Measurements from ENCODE around the gene KERA.

GRCh38 chr12:88419051-88419415 lies 161.2 kb downstream of the KITLG start:
- PRO-cap = no peak

GRCh38 chr12:89140513-89141018 lies 211.7 kb downstream of the DUSP6 start:
- PRO-cap = no peak

DNA sequence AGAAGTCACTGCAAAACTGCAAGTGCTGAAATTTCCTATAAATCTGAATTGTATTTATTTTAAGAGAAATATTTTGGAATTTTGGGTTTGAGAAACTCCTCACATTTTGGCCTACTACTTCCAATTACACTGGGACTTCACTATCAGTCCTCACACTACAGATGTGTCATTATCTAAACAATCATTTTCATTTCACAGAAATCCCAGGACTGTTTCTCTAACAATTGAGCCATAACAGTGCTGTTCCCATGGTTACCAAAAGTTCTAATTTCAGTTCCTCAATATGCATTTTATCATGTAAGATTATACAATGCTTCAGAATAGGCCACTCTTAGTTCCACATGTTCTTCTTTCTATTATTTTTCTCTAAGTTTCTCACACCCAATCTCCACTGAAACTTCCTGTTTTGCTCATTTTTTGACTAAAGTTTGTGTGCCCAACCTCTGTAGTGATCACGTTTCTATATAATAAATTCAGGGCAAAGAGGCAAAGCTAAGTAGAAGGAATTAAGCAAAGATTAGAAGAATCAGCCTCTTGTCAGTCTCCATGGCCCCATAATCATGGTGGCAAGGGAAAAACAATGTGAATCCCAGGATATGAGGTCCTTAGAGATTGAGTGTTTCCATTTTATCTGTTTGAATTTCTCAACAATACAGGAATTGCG lies 185.8 kb downstream of the DUSP6 start:
- PRO-cap = no peak

DNA sequence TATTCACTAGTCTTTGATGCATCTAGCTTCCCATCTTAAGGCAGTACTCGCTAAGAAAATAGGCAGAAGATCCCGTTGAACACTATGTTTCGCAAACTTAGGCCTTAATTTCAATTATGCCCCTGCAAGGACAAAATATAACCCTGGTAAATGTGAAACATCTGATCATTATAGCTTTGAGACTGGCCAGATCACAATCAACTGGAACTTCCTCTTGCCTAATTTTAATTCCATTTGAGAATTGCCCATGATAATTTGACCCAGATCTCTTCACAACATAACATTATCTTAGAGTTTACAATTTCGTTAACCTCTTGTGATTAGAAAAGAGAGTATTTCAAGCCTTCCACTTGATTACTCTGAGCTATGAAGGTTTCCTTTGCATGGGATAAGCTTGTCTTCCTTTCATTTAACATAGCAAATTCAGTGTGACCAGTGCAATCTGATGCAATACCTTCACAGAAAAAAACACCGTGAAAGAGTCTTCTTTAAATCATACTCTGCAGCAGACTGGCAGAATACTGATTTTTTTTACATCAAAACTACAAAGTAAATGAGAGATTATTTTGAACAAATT lies 143.7 kb downstream of the DUSP6 start:
- PRO-cap = no peak

GRCh38 chr12:89372505-89373558 lies 20.5 kb upstream of the DUSP6 start:
- PRO-cap = no peak

DNA sequence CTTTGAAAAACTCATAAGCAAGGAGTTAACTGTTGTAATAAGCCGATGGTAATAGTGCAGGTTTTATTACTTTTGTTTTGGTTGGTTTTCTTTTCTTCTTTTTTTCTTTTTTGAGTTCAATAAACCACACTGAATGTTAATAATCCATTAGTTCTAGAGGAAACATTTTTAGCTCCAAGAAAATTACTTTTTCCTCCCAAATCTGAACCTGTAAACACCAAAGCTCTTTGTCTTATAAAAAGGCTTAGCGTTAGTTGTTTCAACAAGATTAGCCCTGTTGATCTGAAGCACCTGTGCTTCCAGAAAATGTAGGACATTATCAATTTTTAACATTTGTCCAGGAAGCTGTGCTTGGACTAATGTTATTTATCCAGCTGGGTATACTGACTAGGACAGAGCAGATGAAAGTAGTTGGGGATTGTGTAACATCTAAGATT lies 30.7 kb upstream of the DUSP6 start:
- PRO-cap = no peak

DNA sequence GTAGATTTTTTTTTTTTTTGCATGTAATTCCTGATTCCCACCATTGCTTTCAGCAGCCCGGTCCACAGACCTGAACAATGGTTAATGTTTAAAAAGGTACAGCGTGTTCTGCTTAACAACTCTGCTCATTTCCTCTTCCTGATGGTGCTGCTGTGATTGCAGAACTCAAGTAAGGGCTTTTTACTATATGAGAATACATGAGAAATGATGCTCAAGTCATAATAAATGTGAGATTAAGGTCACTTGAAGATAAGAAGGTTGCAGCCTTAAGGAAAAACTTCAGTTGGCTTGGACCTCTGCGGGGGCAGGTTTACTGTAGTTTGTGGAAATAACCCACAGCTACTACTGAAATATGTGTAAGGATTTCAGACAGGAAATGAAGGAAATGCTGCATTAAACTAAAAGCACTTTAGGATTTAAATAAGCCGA lies 37.9 kb upstream of the DUSP6 start:
- PRO-cap = no peak

- PRO-cap = no peak
Observed at GRCh38 chr12:89391056-89391318, 38.7 kb upstream of the DUSP6 start.

DNA sequence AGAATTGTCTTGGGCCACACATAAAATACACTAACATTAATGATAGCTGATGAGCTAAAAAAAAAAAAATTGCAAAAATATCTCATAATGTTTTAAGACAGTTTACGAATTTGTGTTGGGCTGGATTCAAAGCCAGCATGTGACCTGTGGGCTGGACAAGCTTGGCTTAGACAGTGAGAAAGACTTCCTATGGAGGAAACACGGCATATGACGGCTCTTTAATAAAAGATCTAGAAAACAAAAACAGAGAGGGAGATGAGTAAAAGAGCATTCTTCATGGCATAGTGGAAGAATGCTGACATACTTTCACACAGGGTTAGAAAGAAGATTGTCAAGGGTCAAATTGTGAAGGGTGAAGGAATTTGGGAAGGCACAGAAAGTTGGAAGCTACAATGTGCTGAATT lies 63.5 kb downstream of the GALNT4 start:
- PRO-cap = no peak

GRCh38 chr12:89493629-89494080 lies 30.9 kb downstream of the GALNT4 start:
- PRO-cap = no peak

DNA sequence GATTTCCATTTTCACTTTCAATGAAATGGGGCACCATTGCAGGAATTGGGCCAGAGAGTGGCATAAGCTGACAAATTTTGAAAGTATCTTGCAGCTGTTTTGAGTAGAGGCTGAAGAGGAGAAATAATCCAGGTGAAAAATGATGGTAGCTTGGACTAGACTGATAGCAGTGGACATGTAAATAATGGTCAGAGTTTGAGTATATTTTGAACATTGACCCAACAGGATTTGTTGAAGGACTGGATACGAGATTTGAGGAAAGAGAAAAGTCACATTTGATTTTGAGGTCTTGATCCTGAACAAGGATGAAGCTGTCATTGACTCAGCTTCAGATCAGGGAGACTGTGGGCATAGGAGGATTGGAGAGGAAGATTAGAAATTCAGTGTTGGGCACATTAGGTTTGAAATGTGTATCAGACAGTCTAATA lies 22.9 kb upstream of the POC1B start:
- PRO-cap = no peak

GRCh38 chr12:89694290-89694814 lies 14.3 kb downstream of the ATP2B1 start:
- PRO-cap = no peak

DNA sequence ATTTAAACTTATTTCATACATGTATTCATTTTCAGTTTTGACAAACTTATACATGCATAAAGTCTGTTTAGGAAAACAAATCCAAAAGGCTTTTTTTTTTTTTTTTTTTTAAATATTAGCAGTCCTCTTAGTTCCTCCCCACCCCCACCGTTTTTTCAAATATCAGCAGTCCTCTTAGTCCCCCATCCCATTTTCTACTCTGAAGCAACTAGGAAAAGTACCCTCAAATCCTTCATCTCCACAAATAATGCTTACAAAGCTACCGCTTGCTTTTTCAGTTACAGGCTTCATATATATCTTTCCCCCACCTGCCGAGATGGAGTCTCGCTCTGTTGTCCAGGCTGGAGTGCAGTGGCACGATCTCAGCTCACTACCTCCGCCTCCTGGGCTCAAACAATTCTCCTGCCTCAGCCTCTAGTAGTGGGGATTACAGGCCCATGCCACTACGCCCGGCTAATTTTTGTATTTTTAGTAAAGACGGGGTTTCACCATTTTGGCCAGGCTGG lies 11.0 kb downstream of the ATP2B1 start:
- PRO-cap = no peak

DNA sequence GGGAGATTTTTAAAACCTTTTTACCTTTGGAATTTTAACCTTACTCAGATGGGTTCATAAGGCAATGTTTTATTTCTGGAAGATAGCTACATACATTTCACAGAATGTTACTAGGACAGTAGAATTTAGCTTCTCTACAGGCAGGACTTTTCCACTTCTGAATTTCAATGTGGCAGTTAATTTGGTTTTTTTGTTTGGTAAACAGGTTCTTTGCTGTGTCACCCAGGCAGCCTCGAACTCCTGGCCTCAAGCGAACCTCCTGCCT lies 7.2 kb downstream of the ATP2B1 start:
- PRO-cap = no peak

DNA sequence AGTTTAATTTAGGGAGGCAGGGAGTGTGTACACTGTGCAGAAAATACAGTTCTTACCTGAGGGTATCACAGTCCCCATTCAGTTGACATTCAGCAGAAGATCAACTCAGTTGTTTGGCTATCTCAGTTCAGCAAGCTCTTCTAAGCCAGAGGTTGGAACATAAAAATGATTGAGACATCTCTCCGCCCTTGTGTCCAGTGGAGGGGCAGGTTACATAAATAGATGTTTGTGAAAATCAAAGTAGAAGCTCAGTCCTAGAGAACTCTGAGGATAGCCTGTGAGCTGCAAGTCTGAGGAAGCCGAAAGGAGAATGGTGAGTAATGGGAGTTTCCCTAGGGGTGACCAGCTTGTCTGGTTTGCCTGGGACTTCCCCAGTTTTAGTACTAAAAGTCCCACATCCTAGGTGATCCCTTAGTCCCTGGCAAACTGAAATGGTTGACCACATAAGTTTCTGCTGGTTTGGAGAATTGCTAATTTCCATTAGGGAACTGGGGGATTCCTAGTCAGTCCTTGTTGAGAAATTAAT lies 251.4 kb upstream of the ATP2B1 start:
- PRO-cap = no peak

GRCh38 chr12:89960544-89961156 lies 252.0 kb upstream of the ATP2B1 start:
- PRO-cap = no peak

DNA sequence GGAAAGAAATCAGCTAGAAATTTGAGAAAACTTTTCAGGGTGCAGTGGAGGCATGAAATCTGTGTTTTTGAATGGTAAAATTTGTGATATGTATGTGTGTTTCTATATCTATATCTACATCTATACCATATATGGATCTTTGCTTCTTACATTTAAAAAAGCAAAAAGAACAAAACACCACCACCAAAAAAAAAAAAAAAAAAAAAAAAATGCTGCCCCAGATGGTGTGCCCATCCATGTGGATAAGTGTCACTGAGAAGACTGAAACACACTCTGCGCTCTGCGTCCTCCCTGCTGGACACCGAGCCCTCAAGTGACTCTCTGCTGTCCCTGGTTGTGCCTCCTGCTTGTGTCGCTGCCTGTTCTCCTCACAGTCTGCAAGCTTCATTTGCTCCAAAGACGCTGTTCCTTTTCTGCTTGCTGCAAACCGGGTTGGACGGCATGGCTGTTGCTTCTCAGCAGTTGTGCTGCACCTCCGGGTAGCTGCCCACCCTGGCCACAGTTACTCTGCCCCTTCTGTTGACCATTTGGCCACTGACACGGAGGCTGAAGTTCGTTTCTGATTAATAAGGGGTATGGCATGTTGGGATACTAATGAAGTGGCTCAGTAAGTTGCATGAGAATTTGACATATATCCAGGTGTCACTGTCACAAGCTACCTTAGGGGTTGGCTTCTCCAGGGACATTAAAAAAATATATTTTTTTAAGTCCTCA lies 276.2 kb upstream of the ATP2B1 start:
- PRO-cap = no peak

- PRO-cap = no peak
Observed at GRCh38 chr12:91057719-91058304, at the start of gene KERA. KERA (minus strand) TSS chr12:91058024.

- PRO-cap = no peak
Observed at GRCh38 chr12:91113224-91113560, 1.9 kb upstream of the LUM start.

- PRO-cap = no peak
Observed at GRCh38 chr12:91173037-91173804, 9.4 kb downstream of the DCN start.